Pericardium fibroblast (primary cell): ENCODE measurements around a stretch of chr11.

DNA sequence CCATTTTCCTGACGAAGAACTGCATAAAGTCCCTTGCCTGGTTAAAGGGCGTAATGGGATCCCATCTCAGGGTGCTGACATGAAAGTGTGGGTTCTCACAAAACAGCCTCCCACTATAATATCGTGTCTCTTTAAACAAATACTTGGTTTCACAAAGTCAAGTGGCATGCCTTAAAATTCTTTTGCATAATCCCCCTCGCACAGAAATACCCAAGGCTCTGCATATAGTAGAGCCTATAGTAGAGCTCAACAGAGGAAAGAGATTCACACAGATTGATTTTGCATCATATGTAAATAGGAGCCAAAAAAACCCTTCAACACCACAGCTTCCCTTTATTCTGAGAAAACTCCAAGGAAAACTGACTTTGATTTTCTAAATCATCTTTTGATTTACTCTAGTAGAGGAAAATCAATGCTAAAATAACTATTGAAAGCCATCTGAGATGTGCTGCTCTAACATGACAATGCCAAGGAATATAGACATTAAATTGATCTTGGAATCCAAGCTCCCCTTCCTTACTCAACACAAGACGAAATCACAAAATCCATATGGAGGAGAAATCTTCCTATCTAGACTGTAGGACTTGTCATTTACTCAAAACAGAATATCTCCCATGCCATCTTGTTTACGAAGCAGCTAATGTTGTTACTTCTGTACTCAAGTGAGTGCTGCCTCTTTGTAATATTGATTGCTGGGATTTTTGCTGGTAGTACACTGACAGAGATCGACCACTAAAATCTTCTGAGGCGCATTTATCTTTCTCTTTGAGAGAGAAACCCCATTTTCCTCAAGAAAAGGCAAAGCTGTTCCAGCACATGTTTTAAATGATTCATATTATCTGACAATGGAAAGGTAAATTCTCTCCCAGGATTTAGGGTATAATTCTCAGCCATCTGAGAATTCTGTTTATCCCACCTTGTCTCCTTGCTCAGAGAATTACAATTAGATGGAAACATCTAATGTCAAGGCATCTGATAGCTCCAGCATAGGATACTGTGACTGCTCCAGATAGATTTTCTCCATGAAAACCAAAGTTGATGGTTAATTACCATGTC, 89.8 kb downstream of the MAML2 start:
- RAMPAGE, long total RNA, result no peak

DNA sequence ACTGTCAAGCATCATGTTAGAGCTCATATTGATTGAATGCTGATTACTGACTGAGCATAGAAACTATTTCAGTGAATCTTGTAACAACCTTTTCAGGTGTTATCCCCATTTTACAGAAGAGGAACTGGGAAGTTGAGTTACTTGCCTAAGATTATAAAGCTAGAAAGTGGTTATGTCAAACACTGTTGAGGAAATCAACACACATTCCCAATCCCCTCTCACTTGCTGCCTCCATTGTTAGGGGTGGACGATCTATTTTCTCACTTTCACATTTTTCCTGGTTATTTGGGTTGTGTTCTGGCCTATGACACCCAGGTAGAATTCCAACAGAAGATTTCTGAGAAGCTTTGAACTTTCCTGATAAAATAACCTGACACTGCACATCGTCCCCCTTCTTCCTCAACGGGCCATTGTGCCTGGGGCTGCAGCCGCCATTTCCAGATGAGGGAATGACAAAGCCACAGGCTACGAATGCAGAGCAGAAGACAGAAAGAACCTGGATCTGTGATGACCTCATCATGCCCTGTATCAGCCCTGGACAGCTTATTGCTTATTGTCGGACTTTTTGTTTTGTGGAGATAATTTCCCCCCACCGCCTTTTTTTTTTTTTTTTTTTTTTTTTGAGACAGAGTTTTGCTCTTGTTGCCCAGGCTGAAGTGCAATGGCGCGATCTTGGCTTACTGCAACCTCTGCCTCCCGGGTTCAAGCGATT, 87.6 kb downstream of the MAML2 start:
- RAMPAGE, long total RNA, result no peak

DNA sequence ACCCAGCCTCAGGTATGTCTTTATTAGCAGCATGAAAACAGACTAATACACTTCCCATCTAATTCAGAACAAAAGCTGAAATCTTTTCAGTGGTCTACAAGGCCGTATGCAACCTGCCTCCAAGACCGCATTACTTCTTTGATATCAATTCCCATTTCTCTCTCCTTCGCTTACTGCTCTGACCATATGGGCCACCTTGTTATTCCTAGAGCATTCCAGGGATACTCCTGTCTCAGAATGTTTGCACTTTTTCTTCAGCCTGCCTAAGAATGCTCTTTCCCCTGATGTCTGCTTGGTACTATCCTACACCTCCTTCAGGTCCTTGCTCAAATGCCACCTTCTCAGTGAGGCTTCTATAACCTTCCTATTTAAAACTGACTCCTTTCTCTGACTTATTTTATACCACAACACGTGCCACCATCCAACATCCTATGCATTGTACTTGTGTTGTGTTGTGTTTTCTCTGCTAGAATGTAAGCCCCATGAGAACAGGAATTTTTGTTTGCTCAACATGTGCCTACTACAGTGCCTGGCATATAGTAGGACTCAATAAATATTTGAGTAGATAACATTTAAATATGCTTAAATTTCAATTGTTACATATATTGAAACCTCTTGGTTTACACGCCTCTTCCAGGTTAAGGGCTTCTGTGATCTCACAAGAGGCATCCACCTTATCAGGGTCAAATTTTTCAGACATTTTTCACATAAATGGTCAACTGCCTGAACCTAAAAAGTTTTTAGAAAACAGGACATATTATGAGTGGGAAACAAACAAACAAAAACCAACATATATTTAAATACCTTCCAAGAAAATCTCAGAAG, 71.0 kb downstream of the MAML2 start:
- RAMPAGE, long total RNA, result no peak

DNA sequence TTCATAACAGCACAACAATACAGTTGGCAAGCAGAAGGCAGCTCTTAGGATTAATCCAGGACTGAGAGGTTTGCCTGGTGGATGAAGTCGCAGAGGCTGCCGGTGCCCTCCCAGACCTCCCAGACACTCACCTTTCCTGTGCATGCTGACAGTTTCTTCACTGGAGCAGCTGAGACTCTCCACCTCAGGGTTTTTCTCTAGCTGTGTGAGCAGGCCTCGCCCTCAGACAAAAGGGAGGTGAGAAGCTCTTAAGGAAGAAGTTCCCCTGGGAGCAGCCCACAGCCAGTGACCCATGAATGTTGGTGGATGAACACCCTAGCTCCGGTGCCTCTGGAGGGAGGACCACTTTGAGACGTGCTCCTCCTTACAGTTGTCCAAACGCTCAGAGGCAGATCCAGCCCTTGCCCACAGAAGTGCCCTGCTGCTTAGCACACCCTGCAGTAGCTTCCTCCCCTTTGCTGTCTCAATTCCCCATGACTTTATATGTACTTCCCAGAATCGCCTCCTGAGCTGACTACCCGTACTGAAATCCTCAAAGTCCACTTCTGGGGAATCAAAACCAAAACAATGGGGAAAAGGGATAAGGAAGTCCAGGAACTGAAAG, 43.6 kb downstream of the MAML2 start:
- RAMPAGE, long total RNA, result no peak

- RAMPAGE, long total RNA, result no peak
Observed at GRCh38 chr11:96342085-96342445, 930 bp downstream of the MAML2 start.

GRCh38 chr11:96391532-96392486, 2.0 kb downstream of the JRKL start:
- RAMPAGE, long total RNA, result no peak

DNA sequence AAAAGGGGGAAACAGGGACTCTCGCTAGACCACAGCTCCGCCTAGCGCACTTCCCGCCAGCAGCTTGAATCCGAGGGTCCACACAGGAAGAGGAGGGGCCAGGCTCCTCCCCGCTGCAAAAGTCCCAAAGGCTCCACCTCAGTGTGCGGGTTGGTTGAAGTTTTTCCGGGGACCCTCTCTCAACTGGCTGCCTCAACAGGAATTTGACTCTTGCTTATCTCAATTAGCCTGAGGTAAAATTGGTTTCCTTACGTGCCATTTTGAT, 950.8 kb upstream of the CNTN5 start:
- RAMPAGE, long total RNA, result no peak

GRCh38 chr11:98184753-98185059, 836.0 kb upstream of the CNTN5 start:
- RAMPAGE, long total RNA, result no peak

DNA sequence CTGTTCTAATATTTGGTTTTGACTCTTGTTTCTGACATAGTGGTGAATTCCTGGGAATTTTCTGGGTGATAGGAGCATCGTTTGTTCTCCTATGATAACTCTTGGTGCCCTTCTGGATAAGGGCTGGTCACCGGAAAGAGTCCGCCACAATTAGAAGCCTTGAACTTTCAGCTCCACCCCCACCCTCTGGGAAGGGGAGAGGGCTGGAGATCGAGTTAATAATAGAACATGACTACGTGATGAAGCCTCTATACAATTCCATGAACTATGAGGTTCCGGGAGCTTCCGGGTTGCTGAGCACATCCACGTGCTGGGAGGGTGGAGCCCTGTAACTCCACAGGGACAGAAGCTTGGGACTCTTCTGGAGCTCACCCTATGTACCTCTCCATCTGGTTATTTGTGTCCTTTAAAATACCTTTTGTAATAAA, 40.3 kb downstream of the ARHGAP42 start:
- RAMPAGE, long total RNA, result no peak

DNA sequence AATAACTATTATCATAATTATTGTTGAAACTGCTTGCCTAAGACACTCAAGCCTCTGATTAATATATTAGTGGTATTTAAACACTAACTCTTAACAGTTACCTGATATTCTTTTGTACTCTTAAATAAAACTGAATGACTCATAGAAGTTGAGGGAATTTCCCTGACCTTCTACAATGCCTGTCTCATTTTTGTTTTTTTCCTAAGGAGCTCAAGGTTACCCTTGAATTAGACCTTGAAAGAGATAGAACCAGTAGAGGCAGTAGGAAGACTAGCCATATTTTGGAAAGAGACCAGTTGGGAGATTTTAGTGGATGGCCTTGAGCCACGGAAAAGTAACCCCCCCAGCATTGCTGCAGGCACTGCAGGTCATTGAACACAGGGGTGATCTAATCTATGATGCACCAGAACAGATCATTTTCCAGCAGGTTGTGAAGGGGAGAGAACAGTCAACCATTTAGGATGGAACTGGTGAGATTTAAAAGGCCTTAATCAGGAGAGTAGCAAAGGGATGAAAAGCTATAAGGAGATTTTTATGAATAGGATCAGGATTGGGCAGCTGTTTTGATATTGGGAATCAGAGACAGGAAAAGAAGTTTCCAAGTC, 148.3 kb downstream of the PGR start:
- RAMPAGE, long total RNA, result no peak

DNA sequence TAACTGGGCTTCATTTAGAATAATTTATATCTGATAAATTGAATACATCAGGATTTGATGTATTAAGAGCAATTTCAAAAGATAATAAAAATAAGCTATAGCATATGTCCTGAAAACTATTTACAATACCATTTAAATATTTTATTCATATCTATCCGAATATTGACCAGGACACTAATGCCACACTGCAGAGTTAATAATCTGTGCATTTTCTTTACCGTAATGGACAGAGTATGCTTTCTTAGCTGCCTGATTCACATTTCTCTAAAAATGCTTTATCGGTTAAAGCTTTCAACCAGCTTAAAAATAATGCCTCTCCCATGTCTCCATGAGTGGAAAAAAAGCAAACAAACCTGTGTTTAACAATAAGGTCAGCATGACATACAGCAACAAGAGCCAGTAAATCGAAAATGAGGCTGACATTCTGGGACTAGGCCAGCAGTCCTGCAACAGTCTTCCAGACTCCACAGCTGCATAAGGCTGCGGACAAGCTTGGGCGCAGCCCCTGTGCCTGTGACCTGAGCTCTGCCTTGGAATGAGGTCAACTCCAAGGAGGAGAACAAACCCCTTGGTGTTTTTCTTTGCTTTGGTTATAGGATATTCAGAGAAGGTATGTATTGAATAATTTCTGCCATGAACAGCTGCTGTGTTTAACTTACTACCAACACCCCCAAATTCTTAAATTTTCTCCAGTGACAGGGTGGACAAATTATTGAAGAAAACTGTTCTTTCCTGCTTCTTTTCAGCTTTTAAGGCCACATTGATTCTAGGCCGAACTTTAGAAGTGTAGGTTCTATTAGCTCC, 95.6 kb downstream of the PGR start:
- RAMPAGE, long total RNA, result no peak

DNA sequence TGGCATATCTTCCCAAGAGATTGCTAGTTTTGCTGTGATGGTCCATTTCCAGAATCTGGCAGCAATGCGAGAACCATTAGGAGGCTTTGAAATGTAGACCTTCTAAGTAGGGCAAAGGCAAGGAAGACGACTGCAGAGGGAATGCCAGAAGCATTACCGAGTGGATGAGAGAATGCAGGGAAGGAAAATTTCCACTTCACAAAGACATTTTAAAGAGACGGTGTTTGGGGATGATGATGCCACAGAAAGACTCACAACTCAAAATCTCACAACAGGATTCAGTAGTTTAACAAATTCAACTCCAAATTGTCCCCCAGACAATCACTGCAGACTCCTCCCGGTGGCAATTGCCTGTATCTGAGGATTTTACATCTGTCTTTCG, 423 bp upstream of the CEP126 start:
- RAMPAGE, long total RNA, result no peak

- RAMPAGE, long total RNA, result no peak
Observed at GRCh38 chr11:102195831-102196651, 85.8 kb downstream of the YAP1 start.

- RAMPAGE, long total RNA, result no peak
Observed at GRCh38 chr11:102426568-102427077, 25.9 kb downstream of the TMEM123 start.

DNA sequence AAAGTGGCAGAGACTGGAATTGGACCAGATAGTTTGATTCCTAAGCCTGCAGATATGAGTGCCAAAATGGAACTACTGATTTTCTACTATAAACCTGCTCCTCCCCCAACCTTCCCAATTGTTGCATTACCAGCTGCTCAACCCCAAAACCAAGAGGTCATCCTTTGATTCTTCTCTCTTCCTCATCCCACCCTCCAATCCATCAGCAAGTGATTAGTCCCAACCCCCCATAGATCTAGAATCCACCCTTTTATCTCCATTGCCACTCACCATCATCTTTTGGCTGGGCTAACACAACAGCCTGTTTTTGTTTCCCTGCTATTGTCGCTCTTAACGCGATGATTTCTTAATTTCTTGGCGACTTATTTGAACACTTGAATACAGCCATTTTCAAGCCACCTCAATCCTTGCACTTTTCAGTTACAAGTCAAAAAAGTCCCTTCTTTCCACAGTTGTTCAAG, 2.6 kb downstream of the TMEM123 start:
- RAMPAGE, long total RNA, result no peak

GRCh38 chr11:102453250-102454098, 909 bp upstream of the TMEM123 start:
- RAMPAGE, long total RNA, result no peak

DNA sequence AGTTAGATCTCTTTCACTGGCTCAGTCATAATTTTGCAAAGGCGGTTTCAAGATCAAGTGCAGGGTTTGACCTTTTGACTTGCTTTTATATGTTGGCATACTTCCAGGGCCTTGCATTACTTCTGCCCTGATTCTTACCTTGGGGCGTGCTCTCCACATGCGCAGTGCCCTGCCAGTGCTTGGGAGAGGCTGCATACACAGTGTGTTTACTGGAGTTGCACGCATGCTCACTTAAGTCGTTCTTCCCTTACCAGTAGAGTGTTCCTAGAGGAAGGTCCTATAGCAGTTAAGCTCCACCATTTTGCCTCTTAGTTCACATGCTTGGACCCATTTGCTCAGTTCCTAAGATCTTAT, 21.0 kb upstream of the TMEM123 start:
- RAMPAGE, long total RNA, result no peak

DNA sequence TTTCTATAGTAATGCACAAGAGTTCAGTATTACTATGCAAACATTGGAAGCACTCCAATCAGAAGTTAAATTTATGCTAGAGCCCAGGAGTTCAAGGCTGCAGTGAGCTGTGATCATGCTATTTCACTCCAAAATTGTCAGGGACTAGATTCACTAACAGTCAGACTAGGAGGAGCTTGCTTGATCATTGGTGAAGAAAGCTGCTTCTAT, 32.5 kb upstream of the TMEM123 start:
- RAMPAGE, long total RNA, result no peak

GRCh38 chr11:102831262-102832001, 12.0 kb downstream of the MMP3 start:
- RAMPAGE, long total RNA, result no peak

DNA sequence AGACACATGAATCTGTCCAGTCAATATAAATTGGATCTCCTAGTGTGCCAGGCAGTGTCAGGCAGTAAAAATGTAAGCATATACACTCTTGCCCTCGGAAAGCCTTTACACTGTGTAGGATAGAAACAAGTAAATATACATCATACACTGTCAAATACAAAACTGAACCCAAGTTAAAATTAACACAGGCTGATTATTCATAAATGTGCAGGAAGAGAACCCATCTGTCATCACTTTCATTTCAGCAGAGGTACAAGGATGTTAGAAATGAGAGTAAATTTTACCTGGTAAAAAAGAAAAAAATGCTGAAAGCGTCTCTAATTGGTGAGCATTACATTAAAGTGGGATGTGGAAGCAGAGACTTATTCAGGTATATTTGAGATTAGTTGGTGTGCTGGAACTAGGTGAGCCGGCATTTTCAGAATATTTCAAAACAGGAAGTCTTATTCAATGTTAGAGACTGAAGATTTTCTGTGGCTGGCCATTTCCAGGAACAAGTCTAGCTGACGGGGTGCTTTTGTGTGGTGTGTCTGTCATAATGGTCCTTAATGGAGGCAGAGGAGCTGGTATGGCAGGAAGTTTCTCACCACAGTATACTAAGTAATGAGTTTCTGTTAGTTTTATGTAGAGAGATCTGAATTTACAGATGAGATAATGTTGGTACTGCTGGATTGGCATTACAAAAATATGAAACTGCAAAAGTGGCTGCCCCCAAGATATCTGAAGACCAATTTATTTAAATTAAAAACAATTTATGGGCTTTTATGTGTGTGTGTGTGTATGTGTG, 262.7 kb downstream of the CASP4 start:
- RAMPAGE, long total RNA, result no peak